Colon Carcinoma Metastatic in the Brain (tissue), 2 donors: ENCODE measurements around a stretch of chr17.

DNA sequence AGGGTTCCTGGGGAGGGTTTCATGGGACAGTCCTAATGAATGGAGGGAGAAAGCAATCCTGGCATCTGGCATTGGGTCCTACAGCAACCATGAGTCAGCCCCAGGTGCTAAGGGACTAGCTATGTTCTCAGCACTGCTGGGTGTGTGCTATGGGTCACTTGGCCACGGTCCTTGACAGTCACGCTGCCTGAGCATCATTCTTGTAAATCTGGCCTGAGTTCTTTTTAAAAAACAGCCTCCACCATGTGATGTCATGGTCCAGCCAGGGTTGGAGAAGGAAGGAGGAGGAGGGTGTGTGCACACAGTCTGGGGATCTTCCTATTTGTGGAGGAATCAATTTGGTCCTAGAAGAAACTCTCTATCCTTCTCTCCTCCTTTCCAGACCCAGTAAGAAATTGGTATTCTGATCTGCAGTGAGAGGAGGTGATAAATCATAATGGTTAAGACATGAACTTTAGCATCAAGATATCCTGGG, 6.2 kb upstream of the RAMP2 start:
- PRO-cap, 2 experiments = no peak in any of the 2 experiments

DNA sequence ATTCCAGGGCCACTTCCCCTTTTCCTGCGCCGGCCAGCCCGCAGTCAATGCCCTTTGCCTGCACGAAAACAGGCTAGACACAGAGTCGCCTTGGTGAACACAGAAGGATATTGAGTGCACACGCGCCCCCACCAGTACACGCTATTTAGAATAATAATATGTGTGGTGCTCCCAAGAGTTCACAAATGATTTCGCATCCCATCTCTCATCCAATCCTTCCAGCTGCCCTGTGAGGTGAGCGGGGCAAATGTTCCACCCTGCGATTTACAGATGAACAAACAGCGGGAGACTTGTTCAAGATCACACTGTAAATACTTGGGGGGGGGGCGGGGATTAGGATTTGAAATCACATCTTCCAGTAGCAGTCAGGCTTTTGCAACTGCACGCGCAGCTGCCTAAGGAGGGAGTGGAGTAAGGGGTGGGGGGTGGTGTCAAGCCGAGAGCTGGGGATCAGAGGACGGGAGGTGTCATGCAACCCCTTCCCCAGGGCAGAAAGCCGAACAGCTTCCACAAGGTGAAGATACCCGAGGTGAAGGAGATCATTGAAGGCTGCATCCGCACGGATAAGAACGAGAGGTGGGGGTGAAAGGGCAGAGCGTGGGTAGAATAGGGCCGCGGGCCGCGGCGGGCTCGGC, 4.3 kb downstream of the WNK4 start:
- PRO-cap, 2 experiments = no peak in any of the 2 experiments

GRCh38 chr17:42809895-42810879, 11.5 kb downstream of the CNTD1 start:
- PRO-cap, 2 experiments = no peak in any of the 2 experiments

DNA sequence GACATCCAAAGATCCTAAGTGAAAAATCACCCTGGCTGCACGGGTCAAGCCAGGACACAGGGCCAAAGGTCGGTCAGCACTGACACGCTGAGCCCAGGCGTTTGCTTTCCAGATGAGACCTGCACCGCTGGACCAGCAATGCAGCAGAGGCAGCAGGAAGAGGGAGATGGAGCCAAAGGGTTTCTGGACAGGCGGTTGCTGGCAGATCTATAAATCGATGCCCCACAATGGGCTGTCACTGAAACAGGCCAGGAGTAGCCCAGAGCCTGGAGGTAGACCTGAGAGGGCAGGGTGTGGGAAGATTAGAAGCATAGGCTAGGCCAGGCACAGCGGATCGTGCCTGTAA, 13.8 kb upstream of the G6PC1 start:
- PRO-cap, 2 experiments = no peak in any of the 2 experiments

GRCh38 chr17:42900431-42900684, 241 bp upstream of the G6PC1 start:
- PRO-cap, 2 experiments = no peak in any of the 2 experiments

DNA sequence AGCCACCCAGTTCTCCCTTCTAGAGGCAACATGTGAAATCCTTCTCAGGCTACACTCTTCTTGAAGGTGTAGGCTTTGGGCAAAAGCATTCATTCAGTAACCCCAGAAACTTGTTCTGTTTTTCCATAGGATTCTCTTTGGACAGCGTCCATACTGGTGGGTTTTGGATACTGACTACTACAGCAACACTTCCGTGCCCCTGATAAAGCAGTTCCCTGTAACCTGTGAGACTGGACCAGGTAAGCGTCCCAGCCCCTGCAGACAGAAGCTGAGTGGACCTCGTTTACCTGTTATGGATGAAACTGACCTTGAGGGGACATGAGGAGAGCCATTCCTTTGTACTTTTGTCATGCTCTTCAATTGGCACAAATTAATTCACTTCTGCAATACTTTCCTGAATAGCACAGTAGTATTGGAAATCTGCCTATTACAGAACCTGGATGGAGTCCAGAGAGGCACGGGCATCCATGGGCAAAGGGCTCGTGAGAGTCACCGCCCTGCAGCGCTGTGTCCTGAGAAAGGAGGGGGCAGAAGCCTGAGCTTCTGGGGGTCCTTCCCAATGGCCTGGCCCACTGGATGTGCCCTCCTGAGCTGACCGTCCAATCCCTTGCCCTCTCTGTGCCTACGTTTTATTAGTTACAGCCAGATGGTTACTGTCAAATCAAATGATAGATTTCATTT, 3.3 kb downstream of the G6PC1 start:
- PRO-cap, 2 experiments = no peak in any of the 2 experiments

DNA sequence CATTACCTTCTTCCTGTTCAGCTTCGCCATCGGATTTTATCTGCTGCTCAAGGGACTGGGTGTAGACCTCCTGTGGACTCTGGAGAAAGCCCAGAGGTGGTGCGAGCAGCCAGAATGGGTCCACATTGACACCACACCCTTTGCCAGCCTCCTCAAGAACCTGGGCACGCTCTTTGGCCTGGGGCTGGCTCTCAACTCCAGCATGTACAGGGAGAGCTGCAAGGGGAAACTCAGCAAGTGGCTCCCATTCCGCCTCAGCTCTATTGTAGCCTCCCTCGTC, 10.3 kb downstream of the G6PC1 start:
- PRO-cap, 2 experiments = no peak in any of the 2 experiments

GRCh38 chr17:43015445-43016224, 6.5 kb downstream of the VAT1 start:
- PRO-cap, 2 experiments = no peak in any of the 2 experiments

DNA sequence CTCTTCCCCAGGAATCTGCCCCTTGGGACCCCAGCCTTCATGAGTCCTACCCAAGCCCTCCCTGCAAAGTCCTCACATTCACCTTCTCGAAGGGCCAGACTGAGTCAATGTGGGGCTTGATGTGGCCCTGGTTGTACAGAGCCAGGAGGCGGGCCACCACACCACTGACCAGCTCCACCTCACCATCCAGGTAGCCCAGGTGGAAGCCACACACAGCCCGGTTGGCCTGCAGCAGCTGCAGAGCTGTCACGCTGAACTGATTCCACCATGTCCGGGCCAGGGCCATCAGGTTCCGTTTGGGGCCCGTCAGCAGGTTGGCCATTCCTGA, 6.0 kb downstream of the VAT1 start:
- PRO-cap, 2 experiments = no peak in any of the 2 experiments

DNA sequence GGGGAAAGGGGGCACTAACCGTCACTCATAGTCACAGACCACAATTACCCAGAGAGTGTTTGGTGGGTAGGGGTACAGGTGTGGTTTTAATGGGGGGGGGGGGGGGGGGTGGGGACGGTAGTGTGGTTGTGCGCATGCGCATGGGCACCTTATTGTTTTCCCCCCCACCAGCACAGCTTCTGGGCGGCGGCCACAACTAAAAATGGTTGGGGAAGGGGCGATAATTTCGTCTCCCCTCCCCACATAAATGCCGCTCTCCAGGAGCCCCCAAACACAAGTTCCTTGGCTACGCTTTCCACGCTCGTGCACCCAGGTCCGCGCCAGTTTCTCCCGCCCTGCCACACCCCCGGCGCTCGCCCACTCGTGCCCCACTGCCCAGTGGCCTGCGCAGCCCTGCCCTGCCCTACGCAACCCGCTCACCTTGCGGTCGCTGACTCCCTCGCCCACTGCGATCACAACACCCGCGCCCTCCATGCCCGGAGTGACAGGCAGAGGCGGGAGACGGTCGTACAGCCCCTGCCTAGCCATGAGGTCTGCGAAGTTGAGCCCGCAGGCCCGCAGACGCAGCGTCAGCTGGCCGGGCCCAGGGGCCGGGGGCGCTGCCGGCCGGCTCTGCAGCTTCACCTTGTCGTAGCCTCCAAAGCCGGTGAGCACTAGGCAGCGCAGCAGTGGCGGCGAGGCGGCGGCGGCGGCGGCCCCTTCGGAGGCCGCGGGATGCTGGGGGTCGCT, 505 bp downstream of the VAT1 start:
- PRO-cap, 2 experiments = no peak in any of the 2 experiments

DNA sequence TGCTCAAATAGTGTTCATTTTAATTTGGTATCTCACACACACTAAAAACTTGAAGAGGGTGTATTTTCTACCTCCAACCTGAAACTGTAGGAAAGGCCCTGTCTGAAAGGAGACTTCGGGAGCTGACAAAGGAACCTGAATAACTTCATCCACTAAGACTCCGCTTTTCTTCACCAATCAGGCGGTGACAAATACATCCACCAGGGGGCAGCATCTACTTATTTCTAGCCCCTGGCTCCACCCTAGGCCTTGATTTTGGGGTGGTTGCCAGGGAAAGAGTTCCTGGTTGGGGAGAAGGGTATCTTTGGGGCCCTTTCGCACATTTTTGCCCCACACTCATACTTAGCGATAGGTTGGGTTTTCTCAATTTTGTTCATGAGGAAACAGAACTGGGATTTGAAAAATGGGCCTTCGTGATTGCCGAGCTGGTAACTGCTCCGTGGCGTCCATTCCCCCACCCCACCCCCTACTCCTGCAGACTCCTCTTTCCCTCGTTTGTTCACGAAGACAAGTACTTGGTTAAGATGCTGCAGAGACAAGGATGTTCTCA, 4.8 kb upstream of the ARL4D start:
- PRO-cap, 2 experiments = no peak in any of the 2 experiments

DNA sequence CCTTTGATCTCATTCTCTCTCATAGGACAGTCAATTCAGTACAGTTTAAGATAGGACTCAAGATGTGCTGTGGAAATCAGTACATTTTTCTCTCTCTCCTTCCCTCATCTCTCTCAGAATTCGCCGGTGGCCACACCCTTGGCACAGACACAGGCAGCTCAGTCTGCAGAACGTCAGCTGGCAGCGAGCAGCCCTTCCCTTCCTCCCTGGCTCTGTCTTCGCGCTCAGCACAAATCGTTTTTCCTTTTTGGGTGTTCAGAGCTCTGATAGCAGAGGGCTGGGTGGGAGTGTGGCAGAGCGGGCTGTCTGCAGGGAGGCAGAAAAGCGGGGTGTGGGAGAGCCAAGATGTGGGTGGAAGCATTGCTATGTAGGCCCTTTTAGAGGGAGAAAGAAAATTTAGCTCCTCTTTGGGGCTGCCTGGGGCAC, 18.7 kb downstream of the ARL4D start:
- PRO-cap, 2 experiments = no peak in any of the 2 experiments

DNA sequence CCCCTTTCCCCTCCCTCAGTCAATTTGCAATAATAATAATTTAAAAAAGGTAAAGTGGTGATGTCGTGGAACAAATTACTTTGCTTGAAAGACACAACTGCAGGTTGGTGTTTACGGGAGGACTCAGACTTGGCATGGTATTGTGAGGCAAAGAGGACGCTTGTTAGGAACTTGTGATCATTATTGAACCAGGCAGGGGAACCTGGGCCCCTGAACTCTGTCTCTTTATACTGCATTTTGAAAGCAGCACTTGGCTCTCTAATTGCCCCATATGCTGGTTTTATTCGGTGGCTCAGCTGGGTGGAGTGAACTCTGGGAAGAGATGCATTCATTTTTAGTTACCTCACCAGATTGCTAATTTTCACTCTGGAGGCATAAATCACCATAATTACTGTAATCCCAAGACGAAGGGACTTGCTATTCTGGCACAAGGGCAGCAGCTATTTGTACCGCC, 5.9 kb upstream of the DHX8 start:
- PRO-cap, 2 experiments = no peak in any of the 2 experiments

- PRO-cap, 2 experiments = no peak in any of the 2 experiments
These were observed 5.3 kb downstream of the ETV4 start for GRCh38 chr17:43540770-43541388.

DNA sequence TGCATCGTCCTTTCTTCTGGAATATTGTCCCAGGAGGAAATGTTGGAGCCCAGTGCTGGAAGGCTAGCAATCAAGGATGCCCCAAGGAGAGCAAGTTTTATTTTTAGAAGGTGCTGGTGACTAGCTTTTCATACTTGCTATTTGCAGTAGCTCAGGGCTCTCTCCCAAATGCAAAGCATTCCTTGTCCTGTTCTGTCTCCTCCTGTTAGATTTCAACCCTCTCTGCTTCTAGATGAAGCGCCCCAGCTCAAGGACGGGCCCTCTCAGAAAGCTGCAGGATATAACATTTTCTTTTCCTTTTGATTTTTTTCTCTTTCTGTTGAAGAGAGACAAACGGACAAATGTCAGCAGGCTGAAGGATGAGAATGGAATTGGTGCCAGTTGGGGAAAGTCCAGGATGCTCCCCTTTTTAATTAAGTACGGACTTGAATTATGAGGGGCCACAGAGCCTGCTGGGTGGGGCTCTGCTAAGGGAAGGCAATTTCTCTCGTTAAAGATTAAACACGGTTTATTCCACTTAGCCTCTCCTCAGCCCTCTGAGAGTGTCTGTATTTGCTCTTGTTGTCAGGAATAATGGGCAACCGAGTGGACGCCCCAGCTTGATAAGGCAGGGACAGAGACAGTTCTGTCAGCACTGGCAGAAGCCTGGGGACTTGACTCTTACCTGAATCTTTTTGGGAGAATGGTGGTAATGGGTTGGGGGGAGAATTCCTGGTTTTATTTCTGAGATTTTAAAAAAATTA, 6.2 kb upstream of the ETV4 start:
- PRO-cap, 2 experiments = peak in 1 of 2 experiments; most common plus-strand start position 561 of the sequence (in 1); most common minus-strand start position 373 of the sequence (in 1)

DNA sequence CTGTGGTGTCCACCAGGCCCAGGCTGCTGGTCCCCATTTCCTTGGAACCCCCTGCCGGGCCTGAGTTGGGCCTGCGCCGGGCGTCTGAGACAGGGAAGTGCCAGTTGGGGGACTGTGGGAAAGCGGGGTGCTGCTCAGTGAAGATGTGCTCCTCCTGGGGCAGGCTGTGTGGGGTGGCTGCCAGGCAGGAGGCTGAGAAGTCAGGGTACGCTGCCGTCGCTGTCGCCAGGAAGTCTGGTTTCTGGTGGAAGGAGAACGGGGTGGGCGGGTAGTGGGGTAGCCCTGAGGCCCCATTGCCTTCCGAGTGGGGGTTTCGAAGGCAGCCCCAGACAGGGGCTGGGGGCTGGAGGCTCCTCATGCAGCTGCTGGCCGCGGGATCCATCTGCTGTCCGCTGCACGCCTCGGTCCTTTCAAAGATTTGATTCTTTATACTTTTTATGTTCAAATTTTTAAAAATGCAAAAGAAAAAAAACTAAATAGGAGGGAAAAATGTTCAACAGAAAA, 517 bp downstream of the MEOX1 start:
- PRO-cap, 2 experiments = no peak in any of the 2 experiments

DNA sequence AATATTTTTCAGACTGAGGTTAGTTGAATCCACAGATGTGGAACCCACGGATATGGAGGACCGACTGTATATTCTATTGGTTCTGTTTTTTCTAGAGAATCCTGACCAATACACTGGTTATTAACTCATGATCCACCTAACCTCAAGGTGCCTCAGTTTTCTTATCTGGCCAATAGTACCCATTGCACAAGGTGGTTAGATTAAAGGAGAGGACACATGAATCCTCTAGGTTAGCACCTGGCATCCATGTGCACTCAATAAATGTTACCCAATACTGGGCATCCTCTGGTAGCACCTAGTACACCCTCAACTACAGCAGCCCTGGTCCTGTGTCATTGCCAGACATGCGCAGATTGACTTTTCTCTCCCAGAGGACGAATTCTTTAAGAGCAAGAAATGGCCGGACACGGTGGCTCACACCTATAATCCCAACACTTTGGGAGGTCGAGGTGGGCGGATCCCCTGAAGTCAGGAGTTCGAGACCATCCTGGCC, 7.4 kb downstream of the DUSP3 start:
- PRO-cap, 2 experiments = no peak in any of the 2 experiments

DNA sequence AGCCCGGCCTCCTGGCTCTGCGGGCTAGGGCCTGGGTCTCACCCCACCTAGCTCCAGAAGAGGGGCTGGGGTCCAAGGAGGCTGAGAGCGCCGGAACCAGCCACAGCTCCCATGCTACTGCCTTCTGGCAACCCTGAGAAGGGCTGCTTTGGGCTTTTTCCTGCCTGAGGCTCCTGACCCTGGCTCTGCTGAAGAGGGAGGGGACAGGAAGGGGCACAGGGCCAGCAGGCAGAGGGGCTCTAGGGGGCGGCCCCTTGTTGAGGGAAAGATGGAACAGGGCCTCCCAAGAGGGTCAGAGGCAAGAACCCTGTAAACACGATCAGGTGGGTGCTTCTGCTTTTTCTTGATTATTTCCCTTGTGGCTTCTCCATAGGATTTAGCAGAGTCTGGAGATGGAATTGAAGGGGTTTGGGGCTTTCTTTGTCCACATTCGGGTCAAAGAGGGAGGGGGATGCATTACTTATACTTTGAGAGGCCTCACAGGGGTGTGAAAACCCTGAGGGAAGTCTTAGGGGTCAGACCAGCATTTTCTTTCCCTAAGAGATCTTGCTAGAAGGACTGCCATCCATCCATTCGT, 11.4 kb downstream of the CD300LG start:
- PRO-cap, 2 experiments = no peak in any of the 2 experiments

DNA sequence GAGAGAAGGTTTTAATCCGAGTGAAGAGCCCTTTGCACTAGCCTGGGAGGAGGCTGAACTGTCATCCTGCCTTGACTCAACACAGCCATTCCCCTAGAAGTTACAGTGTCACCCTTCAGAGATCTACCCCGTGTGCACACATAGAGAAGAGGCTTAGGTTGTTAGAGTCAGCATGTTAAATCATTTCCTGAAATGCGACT, 14.4 kb downstream of the PPY start:
- PRO-cap, 2 experiments = no peak in any of the 2 experiments

DNA sequence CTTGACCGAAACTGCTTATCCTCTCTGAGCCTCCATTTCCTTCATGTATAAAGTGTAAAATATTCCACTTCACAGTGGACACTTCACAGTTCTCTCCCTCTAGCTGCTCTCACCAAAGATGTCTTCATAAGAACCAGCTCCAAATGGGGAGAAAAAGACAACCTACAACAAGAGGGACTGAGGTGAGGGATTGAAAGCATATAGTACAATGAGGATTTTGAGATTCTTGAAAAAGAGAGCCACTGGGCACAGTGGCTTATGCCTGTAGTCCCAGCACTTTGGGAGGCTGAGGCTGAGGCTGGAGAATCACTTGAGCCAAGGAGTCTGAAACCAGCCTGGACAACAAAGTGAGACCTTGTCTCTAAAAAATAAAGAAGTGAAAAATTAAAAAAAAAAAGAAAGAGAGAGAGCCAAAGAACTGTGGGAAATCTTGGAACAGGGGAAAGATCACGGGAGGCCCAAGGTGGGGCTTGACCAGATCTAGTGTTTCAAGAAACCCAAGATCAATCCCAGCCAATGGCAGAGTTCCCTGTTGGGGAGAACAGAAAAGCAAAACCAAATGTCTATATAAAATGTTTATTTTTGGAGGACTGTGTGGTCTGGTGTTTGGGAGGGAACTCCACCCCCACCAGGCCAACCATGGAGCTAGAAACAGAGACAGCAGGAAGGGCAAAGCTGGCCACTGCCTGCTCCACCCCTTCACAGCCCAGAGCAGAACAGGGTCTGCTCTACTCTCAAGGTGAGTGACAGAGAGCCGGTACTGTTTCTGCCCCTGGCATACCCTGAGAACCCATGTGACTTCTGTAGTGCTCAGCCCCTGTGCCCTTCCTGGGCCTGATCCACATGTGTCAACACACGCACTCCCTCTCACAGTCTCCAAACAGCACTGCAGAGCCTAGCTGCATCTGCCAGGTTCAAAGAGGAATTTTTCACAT, 3.9 kb downstream of the TMEM101 start:
- PRO-cap, 2 experiments = no peak in any of the 2 experiments